RPMI7951 (cell line): ENCODE data around the genes ZSCAN12, OR2W1, UBD and ZFP57.

GRCh38 chr6:27865896-27866504, 883 bp downstream of the H2AC16 start:
- RAMPAGE, long total RNA: no peak

DNA sequence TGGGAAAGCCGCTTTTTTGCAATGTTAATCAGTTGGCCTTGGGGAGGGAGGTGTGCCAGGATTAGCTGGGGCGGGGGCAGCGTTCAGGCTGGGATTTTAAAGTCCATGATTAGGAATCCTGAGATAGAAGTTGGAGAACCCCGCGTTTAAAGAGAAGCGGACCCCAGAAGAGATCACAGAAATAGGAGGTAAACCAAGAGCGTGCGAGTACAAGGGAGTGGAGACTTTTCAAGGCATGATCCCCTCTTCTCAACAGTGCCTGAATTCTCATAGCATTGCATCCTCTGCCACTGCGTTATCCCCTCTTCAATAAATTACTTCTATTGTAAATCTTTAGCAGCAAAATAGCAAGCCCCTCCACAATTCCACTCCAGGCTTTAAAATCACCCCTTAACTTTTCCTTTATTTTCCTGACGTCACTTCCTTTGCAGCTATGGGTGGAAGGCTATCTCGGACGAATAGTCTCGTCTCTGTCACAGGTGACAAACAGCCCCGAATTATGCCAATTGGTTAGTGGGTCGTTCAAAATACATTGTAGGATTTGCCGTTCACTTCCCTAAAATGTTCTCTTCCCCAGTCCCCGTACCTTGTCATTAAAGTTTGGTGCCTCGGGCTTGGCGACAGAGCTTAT, 1.7 kb downstream of the H2BC17 start:
- RAMPAGE, long total RNA: no peak

- RAMPAGE, long total RNA: no peak
Observed at GRCh38 chr6:28161109-28162097, 19.7 kb downstream of the ZKSCAN8 start.

DNA sequence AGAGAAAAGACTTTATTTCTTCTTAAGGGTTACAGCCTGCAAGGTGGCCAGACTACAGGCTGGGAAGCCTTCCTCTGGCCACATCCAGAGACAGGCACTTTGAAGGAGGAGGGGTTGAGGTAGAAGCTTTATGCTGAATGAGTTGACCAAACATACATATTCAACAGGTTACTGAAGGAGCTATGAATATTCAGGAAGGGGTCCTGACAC, 4.9 kb upstream of the ZSCAN9 start:
- RAMPAGE, long total RNA: no peak

DNA sequence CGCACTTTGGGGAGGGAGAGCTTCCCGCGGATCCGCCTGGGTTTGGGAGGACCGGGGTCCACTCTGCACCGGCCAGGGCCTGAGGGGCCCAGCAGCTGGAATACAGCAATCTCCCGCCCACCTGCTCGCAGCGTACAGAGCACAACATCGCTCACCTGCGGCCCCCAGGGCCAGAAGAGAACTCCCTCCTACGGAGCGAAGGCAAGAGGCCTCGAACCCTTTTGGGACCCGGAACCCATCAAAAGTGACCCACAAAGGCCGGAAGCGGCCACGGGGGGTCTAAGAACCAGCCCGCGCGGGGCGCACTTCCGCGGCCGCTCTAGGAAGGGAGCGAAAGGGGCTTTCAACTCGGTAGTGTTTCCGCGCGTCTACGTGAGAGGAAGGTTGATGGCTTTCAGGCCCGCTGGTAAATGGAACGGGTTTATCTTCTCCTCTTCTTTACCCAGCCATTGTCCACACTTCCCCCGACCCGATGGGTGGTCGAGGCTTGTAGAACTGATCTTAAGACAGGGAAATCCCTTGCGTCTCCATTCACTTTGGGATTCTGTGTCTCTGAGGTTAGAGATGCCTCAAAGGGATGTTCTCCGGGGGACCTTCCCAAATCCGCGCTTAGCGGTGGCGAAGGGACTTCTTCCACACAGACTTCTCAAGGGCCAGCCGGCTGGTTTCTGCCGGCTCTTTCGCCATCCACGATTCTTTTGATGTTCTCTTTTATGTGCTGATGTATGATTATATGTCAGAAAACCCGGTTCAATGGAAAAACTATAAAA, at the start of gene ZSCAN12:
ZSCAN12 (minus strand) TSS at position 246 of the 770 bp plus-strand sequence.
- RAMPAGE, long total RNA: no peak

- RAMPAGE, long total RNA: no peak
Observed at GRCh38 chr6:28446641-28447643, 3.7 kb upstream of the ZSCAN23 start.

GRCh38 chr6:28514154-28514671, 1.4 kb downstream of the GPX6 start:
- RAMPAGE, long total RNA: no peak

- RAMPAGE, long total RNA: no peak
Observed at GRCh38 chr6:28566004-28566843, 20.9 kb downstream of the SCAND3 start.

- RAMPAGE, long total RNA: no peak
Observed at GRCh38 chr6:28635222-28636287, 48.5 kb upstream of the SCAND3 start.

GRCh38 chr6:28687505-28688116, 100.5 kb upstream of the SCAND3 start:
- RAMPAGE, long total RNA: no peak

DNA sequence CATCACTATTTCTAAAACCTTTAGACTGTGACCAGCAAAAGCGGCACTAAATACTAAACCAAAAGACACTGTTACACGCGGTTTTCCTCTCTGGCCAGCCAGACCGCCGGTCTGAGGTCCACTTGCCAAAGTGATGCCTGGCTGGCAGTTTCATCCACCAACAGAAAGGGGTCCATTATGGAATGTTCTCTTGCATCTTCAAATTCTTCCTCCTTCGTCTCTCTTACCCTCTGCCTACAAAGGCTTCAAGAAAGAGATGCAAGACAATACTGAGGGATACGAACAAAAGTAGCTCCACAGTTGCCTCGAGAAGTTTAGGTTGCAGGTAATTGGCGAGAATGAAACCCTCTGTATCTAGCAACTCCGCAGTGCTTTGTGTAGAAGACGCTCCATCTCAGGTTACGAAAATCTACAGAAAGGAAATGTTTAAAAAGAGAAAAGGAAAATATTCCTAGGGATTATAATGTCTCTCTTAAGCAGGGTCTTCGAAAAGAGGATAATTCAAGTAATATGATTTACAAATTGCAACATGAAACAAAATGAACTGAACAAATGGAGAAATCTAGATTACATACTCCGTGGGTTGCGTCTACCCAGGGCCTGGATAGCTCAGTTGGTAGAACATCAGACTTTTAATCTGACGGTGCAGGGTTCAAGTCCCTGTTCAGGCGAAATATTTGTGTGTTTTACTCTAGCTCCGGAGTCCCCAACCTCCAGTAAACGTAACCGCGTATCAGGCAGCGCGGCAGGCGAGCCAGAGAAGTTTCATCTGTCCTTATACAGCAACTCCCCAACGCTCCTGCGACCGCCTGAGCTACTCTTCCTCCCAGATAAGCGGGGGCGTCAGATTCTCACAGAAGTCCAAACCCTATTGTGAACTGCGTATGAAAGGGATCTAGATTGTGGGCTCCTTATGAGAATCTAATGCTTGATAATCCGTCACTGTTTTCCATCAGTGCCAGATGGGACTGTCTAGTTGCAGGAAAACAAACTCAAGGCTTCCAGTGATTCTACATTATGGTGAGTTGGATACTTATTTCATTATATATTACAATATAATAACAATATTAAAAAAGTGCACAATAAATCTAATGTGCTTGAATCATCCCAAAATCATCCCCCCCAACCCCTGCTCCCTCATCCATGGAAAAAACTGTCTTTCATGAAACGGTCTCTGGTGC, 160.4 kb upstream of the SCAND3 start:
- RAMPAGE, long total RNA: no peak

GRCh38 chr6:28838093-28838456, 85.7 kb downstream of the TRIM27 start:
- RAMPAGE, long total RNA: no peak

DNA sequence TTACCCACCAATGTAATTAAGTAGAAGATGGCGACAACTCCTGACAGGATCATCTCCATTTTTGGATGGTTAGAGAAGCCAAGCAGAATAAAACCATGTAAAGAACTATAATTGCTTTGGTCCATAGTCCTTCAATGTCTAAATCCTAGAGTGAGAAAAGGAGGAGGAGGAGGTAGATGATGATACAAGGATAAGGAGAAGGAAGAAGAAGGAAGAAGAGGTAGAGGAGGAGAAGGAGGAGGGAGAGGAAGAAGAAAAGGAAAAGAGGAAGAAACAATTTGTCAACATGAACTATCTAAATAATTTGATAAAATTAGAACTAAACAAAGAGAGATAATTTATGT, at the start of gene OR2W1:
OR2W1 (minus strand) TSS at position 125 of the 344 bp plus-strand sequence.
- RAMPAGE, long total RNA: no peak

DNA sequence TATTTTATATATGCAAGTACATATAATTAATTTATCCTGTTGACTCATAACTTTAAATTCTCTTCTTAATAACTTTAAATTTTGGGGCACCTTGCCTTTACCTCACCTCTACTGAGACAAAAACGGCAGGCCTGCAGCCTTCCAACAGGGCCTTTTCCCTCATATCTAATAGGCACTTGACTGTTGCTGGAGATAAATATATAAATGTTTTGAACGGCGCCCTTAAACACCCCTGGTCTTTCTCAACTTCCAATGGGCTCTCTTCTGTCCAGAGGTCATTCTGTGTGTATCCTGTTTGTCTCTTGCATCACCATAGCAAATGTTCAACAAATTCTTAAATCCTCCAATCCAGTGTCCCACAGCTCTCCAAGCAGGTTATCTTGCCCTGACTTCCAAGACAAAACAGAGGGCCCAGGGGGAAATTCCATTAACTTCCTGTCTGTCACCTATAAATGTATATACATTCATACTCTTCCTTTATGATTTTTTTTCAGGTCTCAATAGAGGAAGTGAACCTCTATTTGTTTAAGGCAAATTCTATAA, 62.0 kb downstream of the OR2J2 start:
- RAMPAGE, long total RNA: no peak

GRCh38 chr6:29559463-29560217, at the start of gene UBD:
UBD (minus strand) TSS chr6:29559732.
- RAMPAGE, long total RNA: no peak

DNA sequence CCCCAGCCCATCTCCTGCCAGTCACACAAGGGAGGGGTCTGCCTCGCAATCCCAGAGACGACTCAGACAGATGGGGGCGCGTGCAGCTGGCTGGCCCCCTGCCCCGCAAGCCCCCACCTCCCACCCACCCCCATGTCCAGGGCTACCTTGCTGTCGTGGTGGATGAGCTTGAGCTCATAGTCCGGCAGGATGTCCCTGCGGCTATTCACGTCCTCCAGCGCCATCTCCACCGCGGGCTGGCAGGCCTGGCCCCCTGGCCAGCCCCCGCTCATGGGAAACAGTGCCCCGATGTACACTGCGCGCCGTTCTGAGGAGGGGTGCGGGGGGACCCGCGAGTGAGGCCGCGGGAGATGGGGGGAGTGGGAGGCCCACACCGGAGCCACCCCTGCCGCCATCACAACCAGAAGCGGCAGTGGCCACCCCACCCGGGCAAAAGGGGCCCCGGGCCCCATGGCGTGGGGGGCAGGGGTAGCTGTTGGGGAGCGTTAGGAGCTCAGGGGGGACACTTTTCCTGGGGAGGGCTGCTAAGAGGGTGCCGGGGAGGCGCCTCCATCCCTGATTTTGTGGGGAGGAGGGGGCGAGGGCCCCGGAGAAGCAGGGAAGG, 5.5 kb downstream of the GABBR1 start:
- RAMPAGE, long total RNA: no peak

DNA sequence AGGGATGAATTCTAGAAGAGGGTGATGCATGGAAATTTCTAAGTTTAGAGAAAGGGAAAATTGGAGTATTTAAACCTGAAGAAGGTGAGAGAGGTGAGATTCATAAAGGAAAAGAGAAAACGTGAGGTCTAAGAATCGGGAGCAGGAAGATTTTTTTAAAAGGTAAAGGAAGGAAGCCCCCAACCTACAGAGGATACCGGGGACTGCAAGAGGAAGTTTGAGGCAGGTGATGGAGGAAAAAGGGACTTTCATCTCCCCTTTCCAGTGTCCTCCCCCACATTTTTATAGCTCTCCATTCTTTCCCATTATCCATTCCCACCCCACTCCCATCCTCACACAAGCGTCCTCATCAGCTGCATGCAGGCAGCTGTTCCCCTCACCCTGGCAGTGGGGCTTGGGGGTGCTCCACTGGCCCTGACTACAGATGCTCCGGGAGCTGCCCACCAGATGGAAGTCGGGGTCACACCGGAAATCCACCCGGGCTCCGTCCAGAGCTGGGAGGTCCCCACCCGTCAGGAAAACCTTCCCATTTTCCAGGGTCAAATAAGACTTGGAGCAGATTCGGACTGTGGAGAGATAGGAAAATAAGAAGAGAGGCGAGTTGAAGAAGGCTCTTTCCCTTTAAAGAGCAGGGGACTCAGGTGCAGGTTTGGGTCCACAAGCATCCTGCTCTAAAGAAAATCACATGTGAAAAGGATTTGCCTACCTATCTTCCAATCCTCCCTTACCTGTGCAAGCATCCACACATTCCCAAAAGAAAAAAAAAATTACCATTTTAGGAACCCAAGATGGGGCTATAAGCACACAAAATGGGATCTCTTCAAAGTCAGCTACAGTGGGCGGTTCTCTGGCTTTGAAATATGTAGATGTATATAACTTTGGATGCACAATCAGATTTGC, 2.7 kb downstream of the GABBR1 start:
- RAMPAGE, long total RNA: no peak

GRCh38 chr6:29673172-29673609, 7.8 kb downstream of the ZFP57 start:
- RAMPAGE, long total RNA: no peak

- RAMPAGE, long total RNA: no peak
Observed at GRCh38 chr6:29680268-29680865, 585 bp downstream of the ZFP57 start.

DNA sequence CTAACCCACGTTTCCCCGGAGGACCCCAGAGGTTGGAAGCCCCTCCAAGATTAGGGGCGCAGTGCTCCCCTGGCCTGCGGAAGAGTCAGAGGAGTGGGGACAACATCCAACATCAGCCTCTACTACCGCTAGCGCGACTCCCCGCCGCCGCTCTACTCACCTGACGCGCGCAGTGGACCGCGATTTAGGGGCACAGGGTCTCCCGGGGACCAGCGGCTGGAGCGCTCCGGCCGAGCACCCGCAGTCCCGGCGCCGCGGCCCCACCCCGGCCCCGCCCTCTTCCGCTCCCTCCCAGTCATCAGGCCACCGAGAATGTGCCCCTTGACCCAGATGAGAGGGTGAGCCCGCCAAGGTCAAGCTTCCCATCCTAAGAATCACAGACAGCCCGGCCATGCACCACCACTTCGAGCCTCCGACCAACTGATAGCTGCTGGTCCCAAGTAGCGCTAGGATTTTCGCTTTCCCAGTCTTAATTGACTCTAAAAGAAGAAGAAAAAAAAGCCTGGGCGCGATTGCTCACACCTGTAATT, at the start of gene ZFP57:
ZFP57 (minus strand) TSS at position 251 of the 530 bp plus-strand sequence.
- RAMPAGE, long total RNA: no peak